Adrenal gland (tissue), 7 donors: Measurements from ENCODE around the genes FAM76A, THEMIS2 and MECR.

DNA sequence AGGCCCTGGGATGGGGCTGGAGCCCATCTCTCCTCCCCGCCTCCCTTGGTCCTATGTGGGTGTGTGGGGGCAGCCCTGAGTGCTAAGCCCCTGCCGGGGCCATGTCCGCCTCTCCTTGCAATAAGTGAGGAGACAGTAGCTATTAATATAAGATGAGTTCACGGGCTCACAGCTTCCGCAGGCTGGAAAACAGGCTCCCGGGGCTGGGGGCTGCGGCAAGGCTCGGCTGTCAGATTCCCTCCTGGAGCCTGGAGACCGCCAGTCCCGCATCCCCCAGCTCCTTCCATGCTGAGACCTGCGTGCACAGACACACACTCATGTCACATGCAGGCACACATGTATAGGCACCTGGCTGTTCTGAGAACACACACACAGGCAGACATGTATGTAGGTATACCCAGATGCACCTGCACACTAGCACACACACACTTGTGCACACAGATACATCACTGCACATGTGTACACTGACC is 7.2 kb downstream of the GPR3 start:
- PRO-cap, 3 experiments: no peak in any of the 3 experiments
- RAMPAGE, long total RNA, 4 experiments: no peak in any of the 4 experiments
- RRBS: 37% methylated on average over 4 of the region's 11 CpGs

GRCh38 chr1:27402037-27402836 is 9.8 kb downstream of the GPR3 start:
- PRO-cap, 3 experiments: no peak in any of the 3 experiments
- RAMPAGE, long total RNA, 4 experiments: no peak in any of the 4 experiments
- RRBS: no CpG with 5 or more reads among the region's 18 CpGs

GRCh38 chr1:27526809-27527706 is 37.1 kb upstream of the WASF2 start:
- PRO-cap, 3 experiments: no peak in any of the 3 experiments
- RAMPAGE, long total RNA, 4 experiments: no peak in any of the 4 experiments
- RRBS: no CpG with 5 or more reads among the region's 24 CpGs

DNA sequence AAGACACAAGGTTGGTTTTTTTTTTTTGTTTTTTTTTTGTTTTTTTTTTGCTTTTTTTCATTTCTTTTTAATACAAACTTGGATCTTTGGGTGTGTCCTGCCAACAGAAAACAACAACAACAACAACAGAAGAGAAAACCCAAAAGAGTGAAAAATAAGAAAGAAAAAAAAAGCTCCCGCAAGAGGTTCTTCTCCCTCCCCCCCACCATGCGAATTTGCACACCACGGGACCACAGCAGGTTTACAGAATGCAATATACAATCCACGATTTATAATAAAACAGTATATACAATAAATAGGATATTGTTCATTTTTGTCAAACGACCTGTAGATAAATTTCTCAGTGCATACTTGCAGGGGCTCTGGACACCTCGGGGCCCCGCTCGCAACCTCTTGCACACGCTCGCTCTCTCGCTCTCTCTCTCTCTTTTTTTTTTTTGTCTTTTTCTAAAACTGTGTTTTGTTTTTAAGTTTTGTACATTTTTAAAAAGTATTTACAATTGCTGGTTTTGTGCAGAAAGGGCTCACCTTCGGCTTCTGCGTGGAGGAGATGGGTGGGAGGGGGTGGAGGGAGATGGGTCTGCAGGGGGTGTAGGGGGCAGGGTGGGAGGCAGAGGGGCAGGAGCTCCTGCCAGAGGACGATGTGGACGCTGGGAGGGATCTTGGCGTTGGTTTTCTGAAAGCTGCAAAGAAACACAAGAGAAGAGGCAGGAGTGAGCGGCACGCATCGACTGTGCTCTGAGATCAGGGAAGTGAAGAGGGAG is 44.4 kb upstream of the WASF2 start:
- PRO-cap, 3 experiments: no peak in any of the 3 experiments
- RAMPAGE, long total RNA, 4 experiments: no peak in any of the 4 experiments
- RRBS: no CpG with 5 or more reads among the region's 19 CpGs

DNA sequence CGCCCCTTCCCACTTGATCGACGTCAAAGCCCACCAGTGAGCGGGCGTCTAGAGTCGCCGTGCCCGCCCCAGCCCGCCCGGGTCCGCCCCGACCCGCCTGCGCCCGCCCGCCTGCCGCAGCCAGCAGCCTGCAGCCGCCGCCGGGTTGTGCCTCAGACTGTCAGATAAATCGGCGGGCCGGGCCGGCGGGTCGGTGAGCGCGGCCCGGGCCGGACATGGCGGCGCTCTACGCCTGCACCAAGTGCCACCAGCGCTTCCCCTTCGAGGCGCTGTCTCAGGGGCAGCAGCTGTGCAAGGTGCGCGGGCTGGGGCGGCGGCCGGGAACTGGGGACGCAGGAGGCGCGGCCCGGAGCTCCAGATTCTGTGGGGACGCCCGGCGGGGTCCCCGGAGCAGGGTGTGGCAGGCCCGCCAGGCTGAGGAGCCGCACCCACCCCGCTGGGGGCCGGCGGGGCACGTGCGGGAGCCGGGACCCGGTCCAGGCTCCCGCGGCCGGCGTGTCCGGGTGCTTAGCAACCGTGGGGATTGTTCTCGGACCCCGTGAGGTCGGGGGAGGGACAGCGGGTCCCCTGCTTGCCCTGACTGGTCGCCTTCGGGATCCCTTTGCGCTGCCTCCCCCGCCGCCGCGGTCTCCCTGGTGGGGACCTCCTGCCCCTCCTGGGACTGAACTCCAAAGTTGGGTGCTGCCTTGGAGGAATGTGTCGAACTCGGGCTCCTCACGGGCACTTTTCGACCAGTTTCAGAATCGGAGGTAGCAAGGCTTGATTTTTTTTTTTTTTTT is at the start of gene FAM76A:
Gene FAM76A, plus strand, starts transcription at position 96 of the 779 bp plus-strand sequence.
- PRO-cap, 3 experiments: peak in 3 of 3 experiments; most common plus-strand start position 163 of the sequence (in 2); most common minus-strand start position 663 of the sequence (in 1)
- RAMPAGE, long total RNA, 4 experiments: start-site peak on the plus strand in 3 of 4 experiments, centred at positions 106 to 150 of the sequence, 29 to 185 reads per replicate
- RRBS: 2% methylated on average over 18 of the region's 80 CpGs

GRCh38 chr1:27872158-27872728 is at the start of gene THEMIS2:
THEMIS2 (plus strand) TSS chr1:27872544.
- PRO-cap, 3 experiments: peak in 3 of 3 experiments; most common plus-strand start chr1:27872544 (in 2); most common minus-strand start chr1:27872338 (in 1)
- RAMPAGE, long total RNA, 4 experiments: start-site peak on the plus strand in 4 of 4 experiments, at chr1:27872540-27872565 at its widest, 28 to 838 reads per replicate
- RRBS: 2% methylated on average over 7 of the region's 46 CpGs

DNA sequence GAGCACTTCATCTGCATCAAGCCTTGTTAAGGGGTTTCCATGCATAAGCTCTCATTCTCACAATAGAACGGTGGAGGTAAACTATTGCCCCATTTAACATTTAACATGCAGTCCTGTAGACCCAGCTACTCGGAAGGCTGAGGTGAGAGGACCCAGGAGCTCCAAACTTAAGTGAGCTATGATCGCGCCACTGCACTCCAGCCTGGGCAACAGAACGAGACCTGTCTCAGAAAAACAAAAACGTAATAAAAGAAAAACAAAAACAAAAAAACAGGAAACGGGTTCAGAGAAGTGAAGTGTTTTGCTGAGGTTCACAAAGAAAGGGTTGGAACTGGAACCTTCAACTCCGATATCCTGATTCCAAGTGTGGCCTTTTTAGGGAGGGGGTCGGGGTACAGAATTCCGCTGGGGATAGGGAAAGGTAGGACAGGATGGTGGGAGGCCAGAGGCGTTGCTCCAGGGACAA is 11.6 kb upstream of the SESN2 start:
- PRO-cap, 3 experiments: peak in 1 of 3 experiments; most common plus-strand start position 316 of the sequence (in 1)
- RAMPAGE, long total RNA, 4 experiments: no peak in any of the 4 experiments
- RRBS: no CpG with 5 or more reads among the region's 11 CpGs

- PRO-cap, 3 experiments: peak in 3 of 3 experiments; most common minus-strand start chr1:28259224 (in 1)
- RAMPAGE, long total RNA, 4 experiments: no peak in any of the 4 experiments
- RRBS: 1% methylated on average over 6 of the region's 17 CpGs
Measured at GRCh38 chr1:28259067-28259434, 267 bp upstream of the SESN2 start.

DNA sequence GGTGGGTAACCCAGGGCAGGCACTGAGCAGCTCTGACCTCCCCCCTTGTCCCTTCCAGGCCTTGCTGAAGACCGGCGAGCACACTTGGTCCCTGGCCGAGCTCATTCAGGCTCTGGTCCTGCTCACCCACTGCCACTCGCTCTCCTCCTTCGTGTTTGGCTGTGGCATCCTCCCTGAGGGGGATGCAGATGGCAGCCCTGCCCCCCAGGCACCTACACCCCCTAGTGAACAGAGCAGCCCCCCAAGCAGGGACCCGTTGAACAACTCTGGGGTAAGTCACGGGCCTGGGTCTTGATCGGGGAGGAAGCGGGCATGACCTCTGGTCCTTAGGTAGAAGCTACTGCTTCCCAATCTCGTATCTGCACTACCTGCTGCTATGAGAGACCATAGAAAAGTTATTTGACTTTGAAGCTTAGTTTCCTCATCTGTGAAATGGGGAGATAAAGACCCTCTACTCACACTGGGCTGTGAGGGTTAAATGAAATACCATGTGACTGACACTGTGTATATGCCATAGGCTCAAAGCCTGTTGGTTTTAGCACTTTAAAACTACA is 13.3 kb downstream of the SESN2 start:
- PRO-cap, 3 experiments: peak in 1 of 3 experiments; most common minus-strand start position 84 of the sequence (in 1)
- RAMPAGE, long total RNA, 4 experiments: no peak in any of the 4 experiments
- RRBS: no CpG with 5 or more reads among the region's 10 CpGs

DNA sequence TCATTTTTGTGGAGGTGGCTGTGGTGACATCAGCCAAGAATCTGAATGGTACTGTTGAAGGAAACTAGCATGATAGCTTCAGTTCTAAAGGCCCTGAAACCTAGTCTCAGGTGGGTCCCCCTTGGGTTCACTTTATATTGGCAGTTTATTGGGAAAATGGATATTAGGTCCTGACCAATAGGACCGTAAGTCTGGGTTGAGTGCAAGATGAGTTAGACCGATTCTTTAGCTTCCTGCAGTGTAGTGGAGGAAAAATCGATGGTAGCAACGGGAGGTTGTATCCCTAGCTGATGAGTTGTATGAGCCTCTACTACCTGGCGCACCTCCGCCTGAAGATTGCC is 3.8 kb downstream of the RCC1 start:
- PRO-cap, 3 experiments: peak in 1 of 3 experiments; most common plus-strand start position 283 of the sequence (in 1)
- RAMPAGE, long total RNA, 4 experiments: no peak in any of the 4 experiments
- RRBS: no CpG with 5 or more reads among the region's 6 CpGs

DNA sequence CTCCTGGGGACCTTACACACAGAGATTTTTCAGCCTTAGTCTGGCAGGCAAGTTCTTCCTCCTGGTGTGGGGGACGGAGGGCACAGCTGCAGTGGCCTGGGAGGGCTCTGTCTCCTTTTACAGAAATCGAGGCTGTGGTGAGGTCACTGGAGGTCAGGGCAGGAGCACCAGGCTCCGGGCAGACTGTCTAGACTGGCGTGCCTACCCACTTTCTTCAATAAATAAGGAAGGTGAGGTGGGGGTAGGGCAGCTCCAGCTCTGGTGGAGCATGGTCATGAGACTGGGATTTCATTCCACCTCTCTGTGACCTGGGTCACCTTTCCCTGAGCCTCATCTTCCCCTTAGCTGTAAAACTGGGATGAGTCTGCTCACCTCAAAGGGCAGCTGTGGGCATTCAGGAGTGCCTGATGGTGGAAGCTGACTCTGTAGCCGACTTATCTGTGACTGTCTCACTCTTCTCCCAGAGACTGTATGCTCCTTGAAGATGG is 14.4 kb downstream of the RCC1 start:
- PRO-cap, 3 experiments: no peak in any of the 3 experiments
- RAMPAGE, long total RNA, 4 experiments: no peak in any of the 4 experiments
- RRBS: no CpG with 5 or more reads among the region's 5 CpGs

- PRO-cap, 3 experiments: peak in 3 of 3 experiments; most common plus-strand start chr1:28582095 (in 2); most common minus-strand start chr1:28581872 (in 2)
- RAMPAGE, long total RNA, 4 experiments: start-site peak on the minus strand in 4 of 4 experiments, at chr1:28581871-28581877 at its widest, 11 to 55 reads per replicate
- RRBS: 1% methylated on average over 12 of the region's 76 CpGs
Measured at GRCh38 chr1:28581522-28582265, 10.4 kb upstream of the RAB42 start.

- PRO-cap, 3 experiments: no peak in any of the 3 experiments
- RAMPAGE, long total RNA, 4 experiments: no peak in any of the 4 experiments
- RRBS: no CpG with 5 or more reads among the region's 8 CpGs
Measured at GRCh38 chr1:28594550-28595038, 2.5 kb downstream of the RAB42 start.

- PRO-cap, 3 experiments: no peak in any of the 3 experiments
- RAMPAGE, long total RNA, 4 experiments: no peak in any of the 4 experiments
- RRBS: no CpG with 5 or more reads among the region's 1 CpG
Measured at GRCh38 chr1:28930324-28930539, 15.9 kb downstream of the EPB41 start.

DNA sequence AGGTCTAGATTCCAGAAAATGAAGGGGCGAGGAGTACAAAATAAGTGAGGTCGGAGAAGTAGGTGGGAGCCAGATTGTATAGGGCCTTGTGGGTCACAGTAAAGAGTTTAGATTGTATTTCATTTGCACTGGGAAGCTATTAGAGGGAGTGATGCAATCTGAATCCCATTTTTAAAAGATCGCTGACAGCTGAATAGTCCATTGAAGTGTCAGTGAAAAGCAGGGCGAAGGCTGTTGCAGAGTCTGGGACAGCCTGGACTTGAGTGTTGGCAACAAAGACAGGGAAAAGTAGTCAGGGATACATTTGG is 80.2 kb downstream of the TMEM200B start:
- PRO-cap, 3 experiments: no peak in any of the 3 experiments
- RAMPAGE, long total RNA, 4 experiments: no peak in any of the 4 experiments
- RRBS: no CpG with 5 or more reads among the region's 4 CpGs

- PRO-cap, 3 experiments: no peak in any of the 3 experiments
- RAMPAGE, long total RNA, 4 experiments: no peak in any of the 4 experiments
- RRBS: no CpG with 5 or more reads among the region's 1 CpG
Measured at GRCh38 chr1:29083217-29083474, 40.6 kb downstream of the TMEM200B start.

GRCh38 chr1:29230493-29231194 is at the start of gene MECR:
MECR (minus strand) TSS chr1:29230934.
- PRO-cap, 3 experiments: peak in 3 of 3 experiments; most common plus-strand start chr1:29231046 (in 3); most common minus-strand start chr1:29230886 (in 3)
- RAMPAGE, long total RNA, 4 experiments: start-site peak on the minus strand in 3 of 4 experiments, at chr1:29230891-29230948 at its widest, 43 to 196 reads per replicate
- RRBS: under 1% methylated on average over 35 of the region's 51 CpGs

DNA sequence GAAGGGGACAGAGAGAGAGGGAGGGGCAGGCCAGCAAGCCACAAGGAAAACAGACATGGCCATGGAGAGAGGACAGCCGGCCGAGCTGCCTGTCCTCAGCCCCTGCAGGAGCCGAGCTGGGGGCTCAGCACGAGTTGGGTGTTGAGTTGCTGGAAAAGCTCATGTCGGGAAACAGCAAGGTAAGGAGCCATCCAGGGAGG is 548.7 kb downstream of the PTPRU start:
- PRO-cap, 3 experiments: peak in 2 of 3 experiments; most common plus-strand start position 66 of the sequence (in 2)
- RAMPAGE, long total RNA, 4 experiments: no peak in any of the 4 experiments
- RRBS: no CpG with 5 or more reads among the region's 5 CpGs

GRCh38 chr1:30725414-30726388 is 2.3 kb upstream of the MATN1 start:
- PRO-cap, 3 experiments: no peak in any of the 3 experiments
- RAMPAGE, long total RNA, 4 experiments: no peak in any of the 4 experiments
- RRBS: no CpG with 5 or more reads among the region's 21 CpGs

DNA sequence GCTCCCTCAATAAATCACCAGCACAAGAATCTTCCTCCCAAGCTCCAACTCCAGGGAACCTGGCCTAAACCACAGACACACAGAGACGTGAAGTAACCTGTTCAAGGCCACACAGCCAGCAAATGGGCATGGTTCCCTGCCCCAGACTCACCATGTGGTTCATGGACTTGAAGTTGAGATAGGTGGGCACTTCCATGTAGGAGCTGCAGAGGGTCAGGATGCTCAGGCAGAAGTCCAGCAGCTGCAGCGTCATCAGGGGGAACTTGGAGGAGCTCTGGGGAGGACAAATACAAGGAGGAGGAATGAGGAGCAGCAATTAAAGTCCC is 15.4 kb upstream of the MATN1 start:
- PRO-cap, 3 experiments: no peak in any of the 3 experiments
- RAMPAGE, long total RNA, 4 experiments: no peak in any of the 4 experiments
- RRBS: no CpG with 5 or more reads among the region's 2 CpGs